ENCODE data around the genes LPA and MAP3K4.

GRCh38 chr6:160063807-160064607 is 57.6 kb upstream of the SLC22A1 start:
- PRO-cap = no peak
- RAMPAGE, long total RNA, 2 experiments = no peak in any of the 2 experiments

DNA sequence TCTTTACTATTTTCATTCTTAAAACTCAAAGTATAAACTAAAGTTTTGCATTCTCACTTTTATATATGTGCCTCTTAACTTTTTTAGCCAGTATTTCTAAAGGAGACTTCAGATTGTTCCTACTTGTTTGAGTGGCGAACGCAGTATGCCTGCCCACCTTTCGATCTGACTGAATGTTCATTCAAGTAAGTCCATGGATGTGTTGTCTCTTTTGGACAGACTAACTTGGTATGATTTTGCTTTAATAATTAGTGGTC is 57.0 kb upstream of the SLC22A1 start:
- PRO-cap = no peak
- RAMPAGE, long total RNA, 2 experiments = no peak in any of the 2 experiments

DNA sequence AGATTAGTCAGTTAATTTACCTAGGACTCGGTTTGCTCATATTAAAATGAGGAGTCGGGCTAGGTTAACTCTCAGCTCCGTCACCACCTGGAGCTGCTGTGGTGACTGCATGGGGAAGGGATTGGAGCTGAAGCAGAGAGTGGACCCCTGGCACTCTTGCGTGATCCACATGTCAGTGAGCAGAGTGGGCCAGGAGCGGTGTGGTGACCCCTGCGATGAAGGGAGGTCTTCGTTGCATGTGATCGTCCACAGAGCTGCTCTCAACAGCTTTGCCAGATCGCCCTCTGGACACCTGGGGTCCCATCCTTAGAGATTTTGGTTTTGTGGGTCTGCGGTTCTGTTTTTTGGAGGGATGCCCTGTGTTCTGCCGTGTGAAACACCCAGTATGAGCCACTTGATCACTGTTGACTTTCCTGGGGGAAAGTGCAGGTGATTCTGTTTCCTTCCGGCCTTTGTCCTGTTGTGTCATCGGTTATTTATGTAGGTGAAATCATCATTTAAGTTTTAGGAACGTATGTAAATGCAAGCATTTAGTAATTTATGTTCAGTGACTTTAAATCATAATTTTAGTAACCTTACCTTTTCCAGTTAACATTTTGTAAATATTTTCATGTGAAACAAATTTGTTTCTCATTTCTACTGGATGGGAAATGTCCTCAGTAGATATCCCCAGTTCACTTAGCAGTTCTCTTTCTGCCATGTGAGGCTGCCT is 56.5 kb upstream of the SLC22A1 start:
- PRO-cap = no peak
- RAMPAGE, long total RNA, 2 experiments = no peak in any of the 2 experiments

GRCh38 chr6:160077970-160078649 is 43.5 kb upstream of the SLC22A1 start:
- PRO-cap = no peak
- RAMPAGE, long total RNA, 2 experiments = no peak in any of the 2 experiments

DNA sequence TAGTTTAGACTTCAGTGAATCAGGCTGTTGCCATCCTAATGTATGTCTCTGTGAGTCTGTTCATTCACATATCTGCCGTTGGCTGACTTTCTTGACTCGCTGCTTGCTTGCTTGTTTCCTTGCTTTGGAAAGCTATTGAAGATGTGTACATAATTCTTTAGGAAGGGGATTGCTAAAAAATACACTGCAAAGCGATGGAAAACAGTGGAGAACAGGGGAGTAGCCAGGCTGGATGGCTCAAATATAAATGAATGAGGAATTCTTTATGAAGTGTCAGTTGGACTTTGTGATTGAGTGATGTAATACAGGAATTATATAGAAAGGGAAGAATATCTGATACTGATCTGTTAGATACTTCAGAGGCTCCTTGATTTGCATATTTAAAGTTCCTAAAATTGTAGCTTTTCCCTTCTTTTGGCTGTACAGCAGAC is 25.9 kb upstream of the SLC22A1 start:
- PRO-cap = no peak
- RAMPAGE, long total RNA, 2 experiments = no peak in any of the 2 experiments

- PRO-cap = no peak
- RAMPAGE, long total RNA, 2 experiments = start-site peak on the plus strand in 1 of 2 experiments, at chr6:160102518-160102594 at its widest, 25 reads per replicate
These were observed 19.2 kb upstream of the SLC22A1 start for GRCh38 chr6:160102434-160102746.

GRCh38 chr6:160135206-160135688 is 13.6 kb downstream of the SLC22A1 start:
- PRO-cap = no peak
- RAMPAGE, long total RNA, 2 experiments = no peak in any of the 2 experiments

- PRO-cap = no peak
- RAMPAGE, long total RNA, 2 experiments = no peak in any of the 2 experiments
These were observed 60.0 kb downstream of the SLC22A2 start for GRCh38 chr6:160198579-160199009.

DNA sequence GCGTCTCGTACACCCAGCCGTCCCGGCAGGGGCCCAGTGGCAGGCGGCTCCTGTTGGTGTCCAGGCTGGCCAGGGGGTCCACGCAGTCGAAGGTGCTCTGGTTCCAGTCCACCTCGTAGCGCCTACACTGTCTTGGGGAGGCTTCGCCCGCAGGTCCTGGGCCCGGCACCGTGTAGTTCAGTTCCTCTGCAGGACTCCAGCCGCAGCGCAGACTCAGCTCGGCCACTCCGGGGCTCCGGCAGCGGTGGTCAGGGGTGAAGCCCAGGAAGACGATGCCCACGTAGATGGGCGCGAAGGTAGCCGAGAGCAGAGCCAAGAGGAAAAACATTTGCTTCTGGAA is 284 bp downstream of the SLC22A2 start:
- PRO-cap = no peak
- RAMPAGE, long total RNA, 2 experiments = no peak in any of the 2 experiments

DNA sequence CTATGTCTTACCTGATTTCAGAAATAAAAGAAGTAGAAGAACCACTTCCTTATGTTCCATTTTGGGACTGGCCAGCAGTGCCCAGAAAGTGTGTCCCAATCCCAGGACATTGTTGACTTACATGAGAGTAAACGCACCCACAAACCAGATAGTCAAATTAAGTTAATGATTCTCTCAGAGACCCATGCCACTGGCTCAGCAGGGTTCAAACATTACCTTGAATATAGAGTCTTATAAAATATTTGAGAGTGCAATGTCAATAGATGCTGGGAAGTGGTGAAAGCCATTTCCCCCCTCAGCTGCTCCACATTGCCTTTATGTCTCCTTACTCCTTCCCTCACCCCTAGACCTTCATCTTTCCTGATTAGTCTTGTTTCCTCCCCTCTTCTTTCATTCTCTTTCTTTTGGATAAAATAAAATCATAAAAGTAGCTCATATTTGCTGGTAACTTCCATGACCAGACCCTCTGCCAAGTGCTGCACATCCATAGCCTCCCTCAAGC is at the start of gene LPA:
TSS of gene LPA (minus strand) at position 121 of the 502 bp plus-strand sequence.
- PRO-cap = no peak
- RAMPAGE, long total RNA, 2 experiments = no peak in any of the 2 experiments

GRCh38 chr6:160697592-160698438 is 4.2 kb upstream of the PLG start:
- PRO-cap = no peak
- RAMPAGE, long total RNA, 2 experiments = no peak in any of the 2 experiments

- PRO-cap = no peak
- RAMPAGE, long total RNA, 2 experiments = no peak in any of the 2 experiments
These were observed 2.7 kb downstream of the PLG start for GRCh38 chr6:160704679-160705275.

DNA sequence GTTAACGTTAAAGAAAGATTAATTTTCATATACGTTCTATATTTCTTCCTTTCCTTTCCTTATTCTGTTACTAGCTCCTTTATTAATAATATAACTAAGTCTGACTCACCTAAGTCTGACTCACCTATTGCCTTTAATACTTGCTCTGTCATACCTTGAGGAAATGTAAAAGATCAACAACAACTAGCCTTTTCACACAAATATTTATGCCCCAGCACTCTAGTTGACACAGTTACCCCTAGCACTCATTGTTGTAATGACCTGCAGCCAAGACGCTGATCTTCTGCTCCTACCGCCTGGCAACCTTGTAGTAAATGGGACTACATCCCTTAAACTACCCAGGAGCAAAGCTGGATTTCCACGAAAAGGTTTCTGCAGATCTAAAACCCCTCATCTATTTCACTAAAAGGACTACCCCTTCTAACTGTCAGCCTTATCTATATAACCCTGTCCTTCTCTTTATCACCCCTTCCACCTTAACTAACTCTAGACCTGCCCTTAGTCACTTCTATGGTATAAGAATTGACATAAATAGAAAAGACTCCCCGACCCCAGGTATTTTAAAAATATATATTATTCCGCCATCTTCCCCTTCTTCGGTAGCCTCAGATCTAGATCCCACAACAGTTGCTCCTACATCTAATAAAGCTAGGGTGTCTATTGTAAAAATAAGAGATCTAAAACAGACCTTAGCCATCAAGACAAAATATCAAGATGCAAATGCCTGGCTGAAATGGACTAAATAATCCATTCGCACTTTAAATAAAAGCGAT is 90.1 kb downstream of the PLG start:
- PRO-cap = no peak
- RAMPAGE, long total RNA, 2 experiments = no peak in any of the 2 experiments

- PRO-cap = no peak
- RAMPAGE, long total RNA, 2 experiments = no peak in any of the 2 experiments
These were observed 64.5 kb upstream of the MAP3K4 start for GRCh38 chr6:160927070-160927406.

DNA sequence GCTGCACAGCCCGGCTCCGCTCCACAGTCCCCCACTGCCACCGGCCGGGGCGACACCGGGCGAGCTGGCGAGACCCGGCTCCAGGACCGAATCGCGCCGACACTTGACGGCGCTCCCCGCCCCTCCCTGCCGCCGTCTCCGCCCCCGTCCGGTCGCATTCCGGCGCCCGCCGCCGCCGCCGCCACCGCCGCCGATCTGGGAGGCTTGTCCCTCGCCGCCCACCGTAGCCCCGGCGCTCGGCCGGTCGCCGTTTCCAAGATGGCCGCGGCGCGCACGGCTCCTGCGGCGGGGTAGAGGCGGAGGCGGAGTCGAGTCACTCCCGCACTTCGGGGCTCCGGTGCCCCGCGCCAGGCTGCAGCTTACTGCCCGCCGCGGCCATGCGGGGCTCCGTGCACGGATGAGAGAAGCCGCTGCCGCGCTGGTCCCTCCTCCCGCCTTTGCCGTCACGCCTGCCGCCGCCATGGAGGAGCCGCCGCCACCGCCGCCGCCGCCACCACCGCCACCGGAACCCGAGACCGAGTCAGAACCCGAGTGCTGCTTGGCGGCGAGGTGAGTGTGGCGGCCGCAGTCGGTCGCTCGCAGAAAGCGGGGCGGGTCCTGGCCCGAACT is at the start of gene MAP3K4:
TSS of gene MAP3K4 (plus strand) at position 235 of the 609 bp plus-strand sequence.
- PRO-cap = bidirectional peak, plus-strand start at position 235 of the sequence, minus-strand start at position 115 of the sequence
- RAMPAGE, long total RNA, 2 experiments = start-site peak on the plus strand in 2 of 2 experiments, centred at positions 230 to 447 of the sequence, 25 to 36 reads per replicate

- PRO-cap = no peak
- RAMPAGE, long total RNA, 2 experiments = no peak in any of the 2 experiments
These were observed 42.6 kb downstream of the MAP3K4 start for GRCh38 chr6:161034141-161034640.

DNA sequence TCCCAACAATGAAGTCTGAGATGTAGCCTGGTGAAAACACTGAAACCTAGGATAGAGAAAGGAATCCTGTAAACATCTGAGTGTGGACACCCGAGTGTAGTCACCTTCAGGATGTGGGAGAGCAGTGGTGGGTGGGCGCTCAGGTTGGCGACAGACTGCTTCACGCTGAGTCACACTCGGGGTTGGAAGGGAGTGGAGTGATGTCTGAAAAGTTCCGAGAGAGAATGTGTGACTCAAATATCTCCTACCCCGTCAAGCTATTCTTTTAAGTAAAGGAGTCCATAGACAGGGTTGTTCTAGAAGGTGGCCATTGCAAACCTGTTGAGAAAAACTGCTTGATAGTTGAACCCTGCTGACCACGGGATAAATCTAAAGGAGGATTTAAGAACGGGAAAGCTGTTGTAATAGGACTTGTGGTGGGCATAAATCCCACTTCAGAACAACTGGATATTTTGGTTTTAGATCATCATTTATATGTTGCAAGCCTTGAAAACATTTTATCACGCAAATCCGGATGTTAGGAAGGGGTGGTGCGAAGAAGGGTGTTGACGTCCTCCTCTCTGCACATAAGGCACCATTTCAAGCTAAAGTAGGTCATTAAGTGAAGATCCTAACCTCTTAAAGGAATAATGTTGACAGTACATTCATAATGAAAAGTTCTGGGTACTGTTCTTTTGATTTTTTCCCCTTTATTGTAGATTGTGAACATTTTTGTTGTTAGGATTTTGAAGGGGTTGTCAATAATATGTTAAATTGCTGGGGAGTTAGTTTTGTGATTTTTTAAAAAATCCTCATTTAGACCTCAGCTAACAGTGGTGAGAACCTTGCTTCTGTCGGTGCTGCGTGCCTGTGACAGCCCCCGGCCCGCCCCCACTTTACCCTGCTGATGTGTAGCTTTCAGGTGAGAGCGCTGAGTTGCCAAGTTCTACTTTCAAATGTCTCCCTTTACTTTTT is 88.6 kb downstream of the MAP3K4 start:
- PRO-cap = no peak
- RAMPAGE, long total RNA, 2 experiments = no peak in any of the 2 experiments

DNA sequence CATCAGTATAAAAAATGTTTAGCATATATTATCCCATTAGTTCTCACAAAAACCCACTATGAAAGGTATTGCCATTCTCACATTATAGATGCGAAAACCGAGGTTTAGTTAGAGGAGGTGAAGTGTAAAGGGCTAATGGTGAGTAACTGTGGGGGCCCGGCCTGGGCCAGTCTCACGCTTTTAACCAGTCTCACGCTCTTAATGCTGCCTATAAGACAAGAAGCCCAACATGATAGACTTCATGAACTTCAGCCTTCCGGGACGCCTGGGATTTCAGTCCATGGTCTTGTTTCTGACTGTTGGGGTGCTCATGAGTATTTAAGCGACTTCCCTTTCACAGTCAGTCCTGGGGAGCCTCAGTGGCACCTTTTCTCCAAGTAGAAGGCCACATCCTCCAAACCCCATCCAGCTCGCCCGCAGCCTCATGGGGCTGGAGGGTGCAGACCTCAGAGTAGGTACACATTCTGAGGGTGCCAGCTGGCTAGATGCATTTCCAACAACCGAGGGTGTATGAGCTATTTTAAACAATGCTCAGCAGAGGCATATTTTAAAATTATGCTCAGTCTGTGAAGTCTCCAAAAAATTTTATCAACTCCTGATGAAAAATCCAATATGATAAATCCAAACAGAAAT is 31.7 kb downstream of the AGPAT4 start:
- PRO-cap = no peak
- RAMPAGE, long total RNA, 2 experiments = no peak in any of the 2 experiments

DNA sequence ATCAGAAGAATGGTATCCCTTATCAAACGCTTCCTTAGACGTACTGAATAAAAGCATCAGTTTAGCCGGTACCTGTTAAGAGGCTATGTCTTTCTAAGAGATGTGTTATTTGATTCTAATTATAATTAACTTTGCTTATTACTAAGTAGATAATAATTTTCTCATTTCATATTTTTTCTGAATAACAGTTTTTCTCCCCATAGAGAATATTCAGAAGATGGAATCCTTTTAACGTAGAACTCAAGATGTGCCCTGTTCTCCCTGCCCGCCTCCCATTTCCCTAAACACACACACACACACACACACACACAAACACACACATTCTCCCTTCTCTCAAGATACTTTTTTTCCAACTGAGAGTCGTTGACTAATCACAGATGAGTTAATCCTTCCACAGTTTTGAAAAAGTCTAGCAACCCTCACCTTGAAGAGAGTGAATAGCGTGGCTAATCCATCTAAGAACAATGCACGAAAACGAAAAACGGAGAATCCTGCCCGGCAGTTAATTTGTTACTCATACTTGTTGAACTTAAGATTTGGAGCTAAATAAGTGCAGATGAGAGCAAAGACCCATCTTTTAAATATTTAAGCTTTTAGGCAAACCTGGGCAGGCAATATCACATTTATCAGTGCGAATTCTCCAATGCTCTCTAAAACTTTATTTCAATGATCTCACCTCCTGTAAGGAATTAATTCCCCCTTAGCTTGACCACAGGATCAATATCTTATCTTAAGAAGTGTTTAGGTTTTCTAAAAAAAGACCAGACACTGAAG is 1.3 kb downstream of the AGPAT4 start:
- PRO-cap = no peak
- RAMPAGE, long total RNA, 2 experiments = no peak in any of the 2 experiments

DNA sequence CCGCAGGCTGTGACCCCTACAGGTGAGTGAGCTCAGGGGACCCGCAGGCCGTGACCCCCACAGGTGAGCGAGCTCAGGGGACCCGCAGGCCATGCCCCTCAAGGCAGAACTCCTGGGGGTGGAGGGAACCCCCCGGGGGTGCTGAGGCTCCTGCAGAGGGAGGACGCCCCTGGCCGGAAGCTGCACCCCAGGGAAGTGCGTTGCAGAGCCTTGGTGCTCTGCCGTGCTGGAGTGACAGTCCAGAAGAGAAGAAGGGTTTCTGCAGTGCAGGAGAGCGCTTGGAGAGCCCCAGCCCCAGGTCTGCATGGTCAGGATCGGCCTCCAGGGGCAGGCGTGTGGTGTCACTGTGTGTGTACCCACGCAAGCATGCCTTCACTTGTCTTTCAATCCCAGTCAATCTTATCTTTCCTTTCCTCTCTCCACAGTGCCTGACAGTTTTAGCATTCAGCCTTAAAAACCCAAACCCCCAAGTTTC is 101.2 kb upstream of the AGPAT4 start:
- PRO-cap = no peak
- RAMPAGE, long total RNA, 2 experiments = no peak in any of the 2 experiments

Measured in prostate gland (tissue), 2 donors.